Measurements from ENCODE around the genes HIVEP1 and EDN1.

DNA sequence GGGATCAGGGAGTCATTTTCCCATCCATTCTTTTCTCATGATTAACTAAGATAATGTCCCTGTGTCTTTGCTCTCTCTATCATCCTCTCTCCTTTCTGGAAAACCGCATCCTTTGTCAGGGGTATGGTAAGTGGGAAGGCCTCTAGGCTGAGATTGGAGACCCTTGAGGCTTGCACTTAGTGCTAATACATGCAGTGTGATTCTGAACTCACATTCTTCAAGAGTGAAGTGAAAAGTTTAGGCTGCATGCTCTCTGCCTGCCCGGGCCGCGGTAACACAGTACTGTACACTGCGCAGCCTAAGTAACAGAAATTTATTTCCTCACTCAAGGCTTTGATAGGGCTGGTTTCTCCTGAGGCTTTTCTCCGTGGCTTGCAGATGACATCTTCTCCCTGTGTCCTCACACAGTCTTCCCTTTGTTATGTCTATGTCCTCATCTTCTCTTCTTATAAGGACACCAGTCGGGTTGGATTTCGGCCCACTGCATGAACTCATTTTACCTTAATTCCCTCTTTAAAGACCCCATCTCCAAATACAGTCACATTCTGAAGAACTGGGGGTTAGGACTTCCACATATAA, 51.1 kb upstream of the TMEM170B start:
- PRO-cap, result no peak

GRCh38 chr6:11537880-11538777, 580 bp downstream of the TMEM170B start:
- PRO-cap, result unidirectional peak, minus-strand start at chr6:11538671

DNA sequence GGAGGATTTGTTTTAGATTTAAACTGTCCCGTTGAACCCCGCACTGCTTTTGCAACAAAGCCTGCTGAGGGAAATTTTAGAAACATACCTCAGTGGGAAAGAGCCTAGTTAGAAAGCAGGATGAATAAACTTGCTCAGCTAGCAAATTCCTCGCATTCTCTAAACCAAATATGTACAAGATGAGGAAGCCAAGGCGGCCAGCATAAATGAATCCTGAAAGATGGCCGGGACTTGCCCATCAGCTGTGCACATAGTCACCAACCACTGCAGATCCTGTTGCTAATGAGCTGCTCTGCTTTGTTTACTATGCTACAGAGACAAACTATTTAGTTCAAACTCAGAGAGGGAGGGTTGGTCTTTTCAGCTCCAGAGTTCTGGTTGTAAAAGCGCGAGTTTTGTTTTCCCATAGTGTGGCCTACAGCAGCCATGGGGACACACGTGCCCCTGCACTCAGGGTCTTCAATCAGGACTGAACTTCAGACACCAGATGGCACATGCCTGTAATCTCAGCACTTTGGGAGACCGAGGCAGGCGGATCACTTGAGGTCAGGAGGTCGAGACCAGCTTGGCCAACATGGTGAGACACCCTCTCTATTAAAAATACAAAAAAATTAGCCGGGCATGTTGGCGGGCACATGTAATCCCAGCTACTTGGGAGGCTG, 49.1 kb downstream of the TMEM170B start:
- PRO-cap, result no peak

DNA sequence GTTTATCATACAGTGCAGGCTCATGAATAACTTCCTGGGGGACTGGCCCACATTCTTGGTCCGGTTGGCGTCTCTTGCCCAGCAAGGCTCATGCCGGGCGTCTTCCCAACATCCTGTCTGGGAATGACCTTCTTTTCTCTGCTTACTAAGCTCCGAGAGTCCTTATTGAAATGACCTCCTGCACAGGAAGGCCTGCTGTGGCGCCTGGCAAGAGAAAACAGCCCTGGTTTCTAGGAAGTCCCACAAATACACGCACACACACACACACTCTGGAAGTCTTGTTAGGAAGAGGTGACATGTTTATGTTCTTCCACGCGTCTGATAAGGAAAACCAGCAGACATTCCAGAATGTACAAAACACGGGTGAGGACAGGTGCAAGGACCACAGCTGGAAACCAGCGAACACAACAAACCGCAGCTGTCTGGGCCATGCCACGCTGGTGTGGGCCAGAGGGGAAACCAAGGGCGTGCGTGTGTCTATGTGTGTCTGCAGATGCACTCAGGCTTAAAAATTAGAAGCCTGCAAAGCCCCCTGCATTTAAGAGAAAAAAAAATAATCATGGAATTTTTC, 72.1 kb downstream of the TMEM170B start:
- PRO-cap, result no peak

DNA sequence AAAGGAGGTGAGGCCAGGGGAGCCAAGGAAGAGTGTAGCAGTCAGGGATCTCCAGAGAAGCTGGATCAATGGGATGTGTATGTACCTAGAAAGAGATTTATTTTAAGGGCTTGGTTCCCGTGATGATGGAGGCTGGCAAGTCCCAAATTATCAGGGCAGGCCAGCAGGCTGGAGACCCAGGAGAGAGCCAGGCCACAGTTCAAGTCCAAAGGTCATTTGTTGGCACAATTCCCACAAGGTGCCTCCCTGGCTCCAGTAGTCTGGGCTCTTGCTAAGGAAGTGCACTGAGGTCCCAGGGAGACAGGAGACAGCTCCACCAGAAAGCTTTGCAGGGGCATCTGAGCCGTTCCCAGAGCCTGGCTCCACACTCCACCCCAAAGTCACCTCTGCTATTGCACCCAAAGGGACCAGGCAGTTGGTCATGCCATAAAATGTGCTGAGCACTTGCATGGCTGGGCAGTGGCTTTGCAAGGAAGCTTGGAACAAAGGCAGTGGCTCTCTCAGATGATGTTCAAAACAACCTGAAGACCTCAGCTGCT, 75.8 kb downstream of the ADTRP start:
- PRO-cap, result unidirectional peak, plus-strand start at position 284 of the sequence

DNA sequence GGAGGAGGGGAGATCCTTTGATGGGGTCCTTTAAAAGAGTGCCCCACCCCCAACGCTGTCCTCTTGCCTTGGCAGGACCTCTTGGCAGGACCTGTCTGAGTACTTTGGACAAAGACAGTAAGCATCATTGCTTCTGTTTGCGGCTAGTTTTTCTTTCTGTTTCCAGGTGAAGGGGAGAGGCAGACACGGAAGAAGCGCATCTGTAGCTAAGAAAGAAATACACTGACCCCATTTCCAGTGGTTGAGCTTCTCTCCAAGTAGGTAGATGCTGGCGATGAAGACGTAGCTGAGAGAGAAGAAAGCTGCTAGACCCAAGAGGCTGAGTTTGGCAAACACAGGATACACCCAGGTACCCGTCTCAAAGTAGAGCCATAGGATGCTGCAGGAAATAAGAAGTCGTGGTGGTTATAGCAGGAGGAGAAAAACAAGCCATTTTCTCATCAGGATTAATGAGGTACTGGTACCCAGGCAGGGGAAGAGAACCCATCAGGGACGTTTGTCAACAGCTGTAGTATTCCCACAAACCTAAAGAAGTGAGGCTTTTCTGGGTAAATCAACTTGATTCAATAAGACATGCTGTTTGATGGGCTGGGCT, 55.4 kb downstream of the ADTRP start:
- PRO-cap, result no peak

DNA sequence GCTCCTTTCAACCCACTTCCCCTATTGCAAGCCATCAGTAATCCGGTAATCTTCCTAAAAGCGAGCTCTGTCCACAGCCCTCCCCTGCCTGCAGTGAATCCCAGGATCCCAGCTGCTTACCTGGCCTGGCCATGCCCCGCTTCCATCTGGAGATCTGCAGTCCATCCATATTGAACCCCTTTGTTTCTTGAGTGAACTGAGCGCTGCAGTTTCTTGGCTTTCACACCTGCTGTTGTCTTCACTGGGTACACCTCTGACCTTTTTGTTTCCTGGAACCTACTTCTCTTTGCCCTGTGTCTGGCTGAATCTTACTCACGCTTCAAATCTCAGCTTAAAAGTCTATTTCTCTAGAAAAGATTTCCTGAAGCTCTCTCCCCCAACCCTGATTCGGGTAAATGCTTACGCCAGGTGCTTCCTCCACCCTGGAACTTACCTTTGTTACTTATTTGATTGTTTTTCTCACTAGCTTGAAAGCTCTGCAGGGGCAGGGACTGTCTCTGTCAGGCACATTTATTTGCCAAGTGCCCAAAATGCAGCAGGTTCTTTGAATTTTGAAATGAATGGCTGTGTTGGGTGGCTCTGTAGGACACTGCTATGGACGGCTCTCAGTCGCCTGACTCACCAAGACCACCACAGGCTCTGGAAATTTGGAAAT, 50.3 kb downstream of the ADTRP start:
- PRO-cap, result no peak

DNA sequence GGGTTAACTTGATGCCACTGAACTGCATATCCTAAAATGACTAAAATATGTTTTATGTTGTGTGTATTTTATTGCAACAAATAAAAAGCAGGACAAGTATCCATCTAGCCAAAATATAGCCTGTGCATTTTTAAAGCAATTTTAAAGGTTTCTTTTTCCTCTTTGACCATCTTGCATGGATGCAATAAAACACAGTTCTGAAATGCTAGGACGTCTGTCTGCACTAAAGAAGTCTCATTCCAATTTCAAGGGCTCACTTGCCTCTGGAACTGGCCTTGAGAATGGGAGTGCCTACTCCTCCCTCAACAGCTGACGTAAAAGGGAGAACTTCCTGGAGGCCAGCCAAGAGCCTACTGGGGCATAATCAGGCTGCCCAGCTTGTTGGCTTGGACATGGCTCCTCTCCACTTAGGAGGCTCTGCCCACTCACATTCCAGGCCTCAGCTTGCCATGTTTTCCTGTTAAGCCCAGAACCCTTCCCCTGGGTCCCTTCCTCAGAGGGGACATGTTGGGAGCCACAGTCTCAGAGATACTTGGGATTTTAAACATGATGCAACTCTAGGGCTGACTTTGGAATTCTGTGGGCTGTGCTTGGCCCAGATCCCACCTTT, 31.3 kb upstream of the ADTRP start:
- PRO-cap, result bidirectional peak, plus-strand start at position 345 of the sequence, minus-strand start at position 241 of the sequence

DNA sequence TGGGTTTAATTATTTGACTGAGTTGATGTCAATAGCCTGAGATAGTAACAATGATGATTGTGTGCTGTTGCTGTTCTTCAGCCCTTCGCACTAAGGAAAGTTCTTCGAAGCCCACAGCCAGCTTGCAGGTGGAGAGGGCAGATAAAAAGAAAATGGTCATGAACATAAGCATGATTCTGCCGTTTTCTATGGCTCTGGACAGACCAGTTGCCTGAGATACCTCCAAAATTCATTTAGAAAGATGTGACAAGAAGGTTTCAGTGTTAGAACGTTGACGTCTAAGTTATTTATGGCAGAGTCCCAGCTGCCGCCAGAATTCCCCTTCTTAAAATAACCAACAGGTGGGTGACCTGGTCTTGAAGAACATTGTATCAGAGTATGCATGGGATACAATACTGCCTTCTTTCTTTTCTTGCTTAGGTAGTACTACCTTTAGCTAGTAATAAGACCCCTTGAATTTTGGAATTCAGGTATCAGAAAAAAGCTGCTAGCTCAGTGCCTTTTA, 55.6 kb upstream of the ADTRP start:
- PRO-cap, result no peak

- PRO-cap, result no peak
Measured at GRCh38 chr6:11881415-11881891, 102.8 kb upstream of the ADTRP start.

DNA sequence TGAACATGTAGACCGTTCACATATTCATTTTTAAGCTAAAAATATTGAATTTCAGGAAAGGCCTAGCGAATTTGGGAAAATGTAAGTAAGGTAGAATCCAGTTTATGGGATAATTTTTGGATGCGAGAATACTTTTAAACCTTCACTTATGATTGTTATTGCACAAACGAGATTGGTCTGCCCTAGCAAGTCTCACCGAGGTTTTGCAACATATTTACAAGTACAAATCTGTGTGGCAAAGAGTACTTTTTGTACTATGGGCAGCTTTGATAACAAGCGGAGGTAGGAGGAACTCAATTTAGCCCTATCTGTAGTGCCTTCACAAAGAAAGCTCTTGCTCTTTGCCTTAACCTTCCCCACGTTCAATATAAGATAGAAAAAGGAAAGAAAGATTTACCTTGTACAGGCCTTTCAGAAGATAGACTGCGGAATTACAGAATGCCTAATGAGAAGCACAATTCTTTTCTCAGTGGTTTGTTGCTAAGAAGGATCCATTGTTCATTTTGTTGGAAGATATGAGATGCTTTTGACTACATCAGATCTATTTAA, 77.5 kb upstream of the HIVEP1 start:
- PRO-cap, result no peak

DNA sequence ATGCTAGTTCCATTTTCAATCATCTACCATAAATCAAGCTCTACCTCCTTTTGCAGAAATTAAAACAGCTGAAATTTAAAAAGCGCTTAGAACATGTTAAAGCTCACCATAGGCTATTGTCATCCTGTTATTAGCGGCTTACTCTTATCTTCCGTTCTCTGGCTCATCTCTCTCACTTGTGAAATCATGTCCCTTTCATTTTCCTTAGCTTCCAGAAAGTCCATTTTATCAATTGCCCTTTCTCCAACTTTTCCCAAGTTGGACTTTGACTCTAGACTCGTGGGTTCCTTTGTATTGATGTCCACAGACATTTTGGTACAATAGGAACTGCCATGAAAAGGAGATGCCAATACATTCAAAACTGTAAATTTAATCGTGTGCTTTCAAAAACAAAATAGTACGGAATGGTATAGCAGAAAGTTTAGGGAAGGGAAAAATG, 10.5 kb upstream of the HIVEP1 start:
- PRO-cap, result no peak

DNA sequence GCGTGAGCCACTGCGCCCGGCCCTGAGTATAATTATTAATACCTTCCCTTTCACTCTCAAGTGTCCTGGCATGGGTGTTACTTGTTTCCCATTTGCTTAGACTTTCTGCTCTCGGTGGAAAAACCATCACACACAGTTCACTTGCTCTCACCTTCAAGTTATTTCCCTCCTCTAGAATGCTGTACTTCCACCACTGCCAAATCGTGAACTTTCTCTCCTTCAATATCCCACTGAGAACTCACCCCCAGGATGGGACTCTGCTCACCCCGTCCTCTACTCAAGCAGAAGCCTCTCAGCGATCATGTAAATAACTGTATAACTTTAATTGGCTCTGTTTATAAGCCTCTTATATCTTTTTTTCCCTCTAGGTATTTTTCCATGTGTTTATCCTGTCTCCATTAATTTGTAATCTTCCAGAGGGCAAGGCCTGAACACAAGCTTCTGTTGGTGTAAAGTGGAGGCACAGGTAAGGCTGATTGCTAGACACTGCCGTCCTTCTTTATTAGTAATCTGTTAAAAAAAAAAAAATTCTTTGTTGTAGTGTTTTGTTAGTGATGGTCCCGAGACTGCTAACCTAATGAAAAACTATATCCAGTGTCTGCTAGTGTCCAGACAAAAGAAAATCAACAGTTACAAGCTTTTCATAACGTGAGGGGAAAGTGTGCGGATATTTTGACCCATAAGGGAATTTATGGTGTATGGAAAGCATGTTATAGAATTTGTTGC, 4.4 kb upstream of the HIVEP1 start:
- PRO-cap, result unidirectional peak, plus-strand start at position 444 of the sequence

DNA sequence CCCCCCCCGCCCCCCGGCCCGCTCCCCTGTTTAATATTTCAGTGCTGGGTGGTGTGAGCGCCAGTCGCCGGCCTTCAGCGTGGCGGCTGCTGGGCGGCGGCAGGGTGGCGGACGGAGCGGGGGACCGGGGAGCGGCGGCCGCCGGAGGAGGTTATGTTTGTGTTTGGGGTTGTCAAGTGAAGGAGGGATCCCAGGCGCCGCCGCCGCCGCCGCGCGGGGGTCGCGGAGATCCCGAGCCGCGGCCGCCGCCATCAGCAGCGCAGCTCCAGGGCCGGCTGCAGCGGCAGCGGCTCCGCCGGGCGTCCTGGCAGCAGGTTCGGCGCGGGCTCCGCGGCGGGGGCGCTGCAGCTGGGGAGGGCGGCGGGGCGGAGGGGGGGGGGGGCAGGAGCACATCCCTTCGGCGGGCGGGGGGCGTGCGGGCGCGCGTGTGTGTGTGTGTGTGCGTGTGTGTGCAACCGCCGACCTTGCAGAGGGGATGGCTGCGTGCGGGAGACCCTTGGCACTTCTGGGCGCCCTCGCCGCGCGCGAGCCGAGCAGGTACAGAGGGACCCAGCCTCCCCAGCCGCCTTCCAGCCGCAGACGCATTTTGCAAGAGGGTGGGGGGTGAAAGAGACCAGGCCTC, at the start of gene HIVEP1:
Gene HIVEP1, plus strand, starts transcription at position 60 of the 622 bp plus-strand sequence.
- PRO-cap, result bidirectional peak, plus-strand start at position 63 of the sequence, minus-strand start at position 153 of the sequence

- PRO-cap, result no peak
Measured at GRCh38 chr6:12019677-12020549, 7.8 kb downstream of the HIVEP1 start.

- PRO-cap, result bidirectional peak, plus-strand start at chr6:12290171, minus-strand start at chr6:12290108; bidirectional peak, plus-strand start at chr6:12290361, minus-strand start at chr6:12290372
Measured at GRCh38 chr6:12289785-12290913, at the start of gene EDN1. Gene EDN1 (plus strand): TSS chr6:12290361.

GRCh38 chr6:12310925-12311585, 20.9 kb downstream of the EDN1 start:
- PRO-cap, result no peak

GRCh38 chr6:12485286-12485961, 195.3 kb downstream of the EDN1 start:
- PRO-cap, result no peak

- PRO-cap, result no peak
Measured at GRCh38 chr6:12594206-12594582, 122.4 kb upstream of the PHACTR1 start.

DNA sequence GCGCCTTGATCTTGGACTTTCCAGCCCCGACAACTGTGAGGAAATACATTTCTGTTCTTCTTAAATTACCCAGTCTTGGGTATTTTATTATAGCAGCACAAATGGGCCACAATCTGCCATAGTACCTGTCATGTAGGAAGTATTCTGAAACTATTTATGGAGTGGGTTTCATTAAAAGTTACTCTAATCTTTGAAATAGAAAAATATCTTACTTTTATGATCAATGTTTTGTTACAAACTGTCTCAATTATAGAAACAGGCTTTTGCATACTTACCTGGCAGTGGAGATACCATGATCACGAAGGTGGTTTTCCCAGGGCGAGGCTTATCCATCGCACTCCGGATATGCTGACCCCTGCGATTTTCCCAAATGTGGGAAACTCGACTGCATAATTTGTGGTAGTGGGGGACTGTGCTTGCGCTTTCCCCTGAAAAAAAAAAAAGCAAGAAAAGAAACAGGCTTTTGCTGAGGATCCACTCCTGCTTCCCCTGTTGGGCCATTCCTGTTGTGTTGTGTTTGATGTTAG, 114.5 kb downstream of the TBC1D7 start:
- PRO-cap, result no peak

Measured in rectum (tissue), 1 donor.